Tibial artery (tissue), 1 donor: ENCODE measurements around a stretch of chr17.

GRCh38 chr17:56754876-56755251, 78.9 kb downstream of the C17orf67 start:
- PRO-cap, result no peak

DNA sequence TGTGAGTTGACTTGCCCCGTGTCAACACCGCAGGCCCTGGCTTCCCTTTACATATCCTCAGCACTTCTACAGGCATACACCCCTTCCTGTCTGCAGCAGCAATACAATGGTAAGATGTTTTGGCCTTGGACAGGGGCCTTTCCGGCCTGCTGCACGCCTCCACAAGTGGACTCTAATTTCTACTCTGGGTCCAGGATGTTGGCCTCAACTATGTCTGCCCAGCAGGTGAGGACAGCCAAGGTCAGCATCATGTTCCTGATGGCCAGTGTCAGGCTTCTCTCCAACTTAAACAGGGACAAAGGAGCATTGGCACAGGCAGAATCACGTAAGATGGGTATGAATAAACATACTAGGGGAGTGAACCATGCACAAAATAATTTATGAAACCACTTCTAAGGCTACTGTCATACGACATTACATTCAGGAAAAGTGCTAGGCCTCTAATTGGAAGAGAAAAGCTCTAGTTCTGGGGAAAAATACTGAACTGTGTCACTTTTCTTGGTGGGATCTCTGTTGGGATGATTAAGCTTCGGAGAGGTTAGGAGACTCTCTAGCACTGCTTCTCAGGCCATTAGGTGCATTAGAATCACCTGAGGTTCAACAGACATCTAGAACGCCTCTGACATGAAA, 10.9 kb downstream of the C17orf67 start:
- PRO-cap, result no peak

GRCh38 chr17:56832470-56832871, 1.2 kb downstream of the C17orf67 start:
- PRO-cap, result no peak

- PRO-cap, result no peak
Observed at GRCh38 chr17:56834308-56835296, 651 bp downstream of the DGKE start.

DNA sequence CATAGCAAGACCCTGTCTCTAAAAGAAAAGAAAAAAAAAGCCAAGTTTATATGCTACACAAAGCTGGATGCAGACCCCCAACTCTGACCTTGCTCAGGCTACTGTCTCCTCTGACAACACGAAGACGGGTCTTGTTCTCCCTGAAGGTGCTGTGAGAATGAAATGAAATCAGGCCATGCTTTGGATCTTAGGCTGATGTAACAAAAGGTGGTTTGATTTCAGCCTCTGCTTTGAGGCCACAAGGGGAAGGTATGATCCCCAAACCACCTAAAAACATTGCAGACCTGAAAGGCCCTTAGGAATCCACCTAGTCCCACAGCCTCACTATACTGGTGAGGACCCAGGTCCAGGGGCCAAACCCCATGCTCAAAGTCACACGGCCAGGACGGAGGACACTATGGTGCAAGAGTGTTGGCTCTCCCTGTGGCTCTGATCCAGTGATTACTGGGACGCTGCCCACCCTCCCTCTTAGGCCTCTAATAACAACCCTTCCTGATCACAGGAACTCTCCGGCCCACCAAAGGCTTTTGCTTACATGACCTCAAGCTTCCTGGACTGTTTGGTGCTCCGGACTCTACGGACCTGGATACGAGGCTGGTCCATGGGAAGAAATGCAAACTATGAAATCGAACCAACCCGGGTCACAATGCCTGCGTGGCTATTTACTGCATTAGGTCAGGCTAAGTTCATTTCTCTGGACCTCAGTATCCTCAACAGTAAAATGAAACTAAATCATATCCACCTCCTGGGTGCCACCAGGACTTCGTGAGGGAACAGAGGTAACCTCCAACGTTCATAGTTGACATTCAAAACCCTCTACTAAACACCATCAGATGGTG, 1.6 kb downstream of the TRIM25 start:
- PRO-cap, result no peak

DNA sequence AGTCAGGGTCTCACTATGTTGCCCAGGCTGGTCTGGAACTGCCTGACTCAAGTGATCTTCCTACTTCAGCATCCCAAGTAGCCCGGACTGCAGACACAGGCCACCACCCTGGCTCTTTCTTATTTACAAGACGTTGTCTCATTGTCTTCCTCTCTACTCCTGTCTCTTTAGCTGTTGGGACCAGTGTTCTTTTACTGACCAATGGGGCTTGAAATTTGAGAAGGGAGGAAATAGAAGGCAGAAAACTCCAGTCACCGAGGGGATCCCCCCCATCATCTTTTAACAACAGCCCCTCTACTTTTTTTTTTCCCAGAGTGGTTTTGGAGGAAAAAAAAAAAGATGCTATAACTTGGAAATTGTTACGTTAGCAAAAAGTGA, 1.2 kb downstream of the SCPEP1 start:
- PRO-cap, result no peak

- PRO-cap, result no peak
Observed at GRCh38 chr17:56985468-56985695, 7.5 kb downstream of the SCPEP1 start.

GRCh38 chr17:57004842-57005611, 27.1 kb downstream of the SCPEP1 start:
- PRO-cap, result no peak

- PRO-cap, result no peak
Observed at GRCh38 chr17:57108456-57108957, 23.5 kb downstream of the AKAP1 start.

DNA sequence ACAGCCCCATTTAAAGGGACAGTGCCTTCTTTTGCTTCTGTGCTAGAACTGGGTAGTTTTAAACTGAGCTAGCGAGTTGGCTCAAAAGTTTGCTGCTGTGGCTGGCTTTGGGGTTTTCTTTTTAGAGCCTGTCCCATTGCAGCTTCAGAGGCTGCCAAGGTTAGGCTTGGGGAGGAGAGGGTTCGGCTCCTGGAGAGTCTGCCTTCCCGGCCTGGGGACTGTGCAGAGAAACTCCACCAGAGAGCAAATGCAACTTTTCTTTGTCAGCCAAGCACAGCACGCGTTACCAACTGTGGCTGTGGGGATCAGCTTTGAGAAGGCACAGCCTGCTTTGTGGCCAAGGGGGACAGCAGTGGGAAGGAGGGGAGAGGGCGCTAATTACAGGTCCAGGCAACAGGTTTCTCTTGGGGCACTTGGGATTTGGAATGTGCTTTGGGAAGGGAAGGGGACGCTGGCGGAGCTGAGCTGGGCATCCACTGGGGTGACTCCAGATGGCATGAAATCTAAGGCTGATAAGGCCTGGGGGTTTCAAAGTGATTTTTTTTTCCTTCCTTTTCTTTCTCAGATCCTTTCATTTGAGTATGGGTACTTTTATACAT, 2.2 kb downstream of the MSI2 start:
- PRO-cap, result no peak

GRCh38 chr17:57284902-57285332, 28.6 kb downstream of the MSI2 start:
- PRO-cap, result no peak

DNA sequence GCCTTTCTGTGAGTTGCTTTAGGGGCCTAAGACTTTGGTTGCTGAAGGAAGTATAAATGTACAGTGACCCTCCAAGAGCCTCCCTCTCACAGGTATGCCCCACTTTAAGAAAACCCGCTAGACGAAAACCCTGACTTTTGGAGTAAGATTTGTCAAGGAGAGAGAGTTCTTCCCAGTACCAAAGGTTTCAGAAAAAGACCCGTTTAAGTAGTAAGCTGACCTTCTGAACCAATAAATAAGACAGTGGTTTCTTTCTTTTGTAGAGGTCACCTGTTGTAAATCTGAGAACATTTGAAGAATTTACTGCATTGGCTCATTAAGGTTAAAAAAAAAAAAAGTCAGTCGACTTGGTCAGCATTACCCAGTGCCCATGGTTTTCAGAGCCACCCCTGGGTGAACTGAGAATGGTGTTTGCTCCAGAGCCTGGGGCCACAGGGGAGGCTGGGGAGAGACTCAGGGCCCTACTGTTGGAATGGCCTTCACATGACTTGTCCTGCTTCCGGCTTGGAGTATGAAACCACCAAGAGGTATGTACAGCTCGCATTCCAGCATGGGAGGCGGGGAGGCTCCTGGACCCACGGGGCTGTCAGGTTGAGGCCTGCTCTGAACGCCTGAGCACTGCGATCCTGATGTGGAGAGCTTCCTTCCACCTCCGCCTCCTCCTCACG, 36.6 kb downstream of the MSI2 start:
- PRO-cap, result no peak

- PRO-cap, result no peak
Observed at GRCh38 chr17:57311806-57312319, 55.5 kb downstream of the MSI2 start.

GRCh38 chr17:57408263-57408936, 152.1 kb downstream of the MSI2 start:
- PRO-cap, result no peak

- PRO-cap, result no peak
Observed at GRCh38 chr17:57408978-57409627, 152.8 kb downstream of the MSI2 start.

- PRO-cap, result no peak
Observed at GRCh38 chr17:57534829-57536065, 209.9 kb downstream of the CCDC182 start.

- PRO-cap, result no peak
Observed at GRCh38 chr17:57604527-57606018, 140.0 kb downstream of the CCDC182 start.

DNA sequence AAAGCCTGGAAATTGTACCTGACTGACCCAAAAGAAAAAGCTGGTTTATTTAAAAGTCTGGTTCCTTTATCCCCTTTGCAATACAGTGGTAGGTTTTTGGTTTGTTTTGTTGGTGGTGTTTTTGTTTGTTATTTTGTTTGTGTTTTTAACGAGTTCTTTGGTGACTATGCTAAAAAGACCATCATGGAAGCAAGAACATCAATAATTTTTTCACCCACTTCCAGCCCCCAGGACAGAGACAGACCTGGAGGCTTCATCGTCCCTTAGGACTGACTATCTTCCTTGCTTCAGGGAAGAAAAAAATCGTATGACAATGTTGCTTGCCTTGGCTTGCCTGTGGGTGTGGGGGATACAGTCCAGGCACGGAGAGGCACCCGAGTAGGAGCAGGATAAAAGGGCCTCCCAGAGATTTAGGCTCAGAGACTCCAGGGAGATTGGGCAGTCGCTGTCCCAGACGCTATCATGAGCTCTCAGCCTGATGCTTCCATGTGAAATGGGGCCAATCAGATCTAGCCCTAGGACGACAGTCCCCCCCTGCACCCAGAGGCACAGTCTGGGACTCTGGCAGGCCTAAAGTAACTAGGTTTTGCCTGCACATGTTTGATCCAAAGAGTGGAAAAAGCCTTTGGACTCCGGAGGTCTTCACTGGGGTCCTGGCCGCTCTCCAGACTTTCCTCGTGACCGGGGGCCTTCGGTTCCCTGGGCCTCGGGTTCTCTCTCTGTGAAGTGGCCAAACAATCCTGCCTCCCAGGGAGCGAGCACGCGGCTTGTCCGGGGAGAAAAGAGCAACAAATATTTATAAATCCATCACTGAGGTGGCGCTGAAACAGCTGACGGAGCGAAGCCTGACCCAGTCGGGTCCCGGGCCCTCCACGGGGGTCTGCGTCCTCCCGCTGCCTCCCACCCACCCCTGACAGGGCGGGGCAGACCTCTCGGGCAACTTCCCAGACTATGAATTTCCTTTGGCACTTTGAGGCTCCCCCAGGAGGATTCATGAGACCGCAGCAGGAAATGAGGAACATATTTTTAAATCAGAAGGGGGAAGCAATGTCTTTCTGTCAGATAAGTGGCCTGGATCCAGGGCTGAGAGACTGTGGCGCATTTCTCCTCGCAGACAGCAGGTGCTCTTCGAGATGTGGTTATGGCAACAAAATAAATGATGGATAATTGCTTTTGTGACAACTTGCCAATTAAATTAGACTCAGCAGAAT, 39.1 kb downstream of the MRPS23 start:
- PRO-cap, result no peak

GRCh38 chr17:57943059-57943519, 12.1 kb downstream of the CUEDC1 start:
- PRO-cap, result no peak

DNA sequence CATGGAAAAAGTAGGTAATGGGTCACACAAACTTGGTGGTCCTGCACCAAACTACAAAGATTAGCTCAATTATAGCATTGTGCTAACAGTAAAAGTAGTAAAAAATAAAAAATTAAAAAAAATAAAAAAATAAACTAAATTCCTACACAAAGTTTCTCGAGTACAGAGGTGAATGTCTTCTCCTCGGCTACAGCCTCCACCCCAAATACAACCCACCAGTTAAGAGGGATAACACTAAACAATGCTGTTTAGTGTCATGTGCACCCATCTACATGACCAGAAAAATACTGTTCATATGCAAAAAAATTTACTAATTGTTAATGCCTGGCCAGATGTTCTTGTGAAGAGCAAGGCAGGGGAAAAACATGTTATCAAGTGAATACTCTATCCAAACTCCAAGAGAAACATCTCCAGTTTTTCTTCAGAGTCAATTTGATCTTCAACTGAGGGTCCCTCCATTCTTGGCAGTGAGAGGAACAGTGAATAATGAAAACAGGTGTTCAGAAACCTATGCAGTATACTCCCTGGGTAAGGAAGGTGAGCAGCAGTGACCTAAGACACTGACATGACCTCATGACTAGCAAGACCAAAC, 4.4 kb upstream of the VEZF1 start:
- PRO-cap, result no peak